Trachea (tissue), 1 donor: ENCODE measurements around a stretch of chr18.

DNA sequence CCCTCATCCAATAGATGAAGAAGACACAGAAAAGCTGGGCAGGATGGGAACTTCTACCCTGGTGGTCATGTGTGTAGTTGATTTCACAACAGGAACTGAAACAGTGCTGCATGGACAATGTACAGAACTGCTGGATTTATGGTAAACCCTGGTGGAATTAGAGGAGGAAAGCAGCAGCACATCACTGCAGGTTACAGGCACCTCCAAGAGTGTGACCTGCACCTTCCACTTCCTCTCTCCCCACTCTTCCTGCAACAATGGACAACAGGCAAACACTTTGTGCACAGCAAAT is 31.3 kb downstream of the FECH start:
- PRO-cap, result unidirectional peak, minus-strand start at position 237 of the sequence

DNA sequence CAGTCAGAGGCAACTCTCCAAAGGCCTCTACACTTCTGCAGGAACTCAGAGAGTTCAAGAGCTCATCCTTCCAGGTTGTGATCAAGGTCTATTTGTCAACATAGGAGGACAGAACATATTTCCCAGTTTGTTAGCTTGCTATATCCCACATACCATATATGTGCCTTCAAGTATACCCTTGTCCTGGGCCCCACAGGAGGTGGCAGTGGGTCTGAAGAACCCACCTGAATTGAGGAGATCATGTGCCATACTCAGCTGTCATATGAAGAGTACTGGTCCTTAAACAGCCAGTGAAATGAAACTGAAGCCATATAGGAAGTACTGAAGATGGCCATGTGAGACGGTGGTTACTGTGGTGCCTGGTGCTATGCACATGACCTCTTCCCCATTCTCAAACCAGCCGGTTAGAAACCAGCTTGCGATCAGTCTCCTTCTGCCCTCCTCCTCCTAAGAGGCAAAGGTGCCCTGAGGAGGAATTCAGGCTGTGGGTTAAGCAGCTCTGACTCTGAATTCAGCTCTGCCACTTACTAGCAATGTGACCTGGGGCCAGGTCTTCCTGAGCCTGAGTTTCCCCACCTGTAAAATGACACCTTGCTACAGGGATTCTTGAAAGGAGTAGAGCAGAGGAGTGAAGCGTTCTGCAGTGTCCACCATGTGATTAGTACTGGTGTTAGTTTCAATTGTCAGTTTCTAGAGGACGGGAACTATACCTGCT is 5.3 kb downstream of the FECH start:
- PRO-cap, result no peak

GRCh38 chr18:57662371-57662728 is 40.7 kb upstream of the NARS1 start:
- PRO-cap, result no peak

GRCh38 chr18:57712379-57713065 is 90.6 kb downstream of the ATP8B1 start:
- PRO-cap, result no peak

GRCh38 chr18:57775910-57776321 is 27.2 kb downstream of the ATP8B1 start:
- PRO-cap, result no peak

DNA sequence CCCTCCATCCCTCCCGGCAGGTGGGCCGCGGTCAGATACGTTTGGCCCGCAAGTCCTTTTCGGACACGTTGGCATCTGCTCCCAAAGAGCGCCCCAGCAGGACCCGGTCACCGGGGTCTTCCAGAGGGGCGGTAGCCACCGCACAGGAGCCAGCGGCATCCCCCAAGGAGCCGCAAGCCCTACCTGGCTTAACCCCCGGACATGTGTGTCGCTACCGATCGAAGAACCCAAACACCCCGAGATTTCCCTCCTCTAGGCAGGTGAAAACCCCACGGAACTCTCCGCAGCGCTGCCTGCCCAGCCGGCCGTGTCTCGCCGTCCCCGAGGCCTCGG is 670 bp downstream of the ATP8B1 start:
- PRO-cap, result no peak

GRCh38 chr18:58095143-58095680 is 51.2 kb downstream of the NEDD4L start:
- PRO-cap, result no peak

DNA sequence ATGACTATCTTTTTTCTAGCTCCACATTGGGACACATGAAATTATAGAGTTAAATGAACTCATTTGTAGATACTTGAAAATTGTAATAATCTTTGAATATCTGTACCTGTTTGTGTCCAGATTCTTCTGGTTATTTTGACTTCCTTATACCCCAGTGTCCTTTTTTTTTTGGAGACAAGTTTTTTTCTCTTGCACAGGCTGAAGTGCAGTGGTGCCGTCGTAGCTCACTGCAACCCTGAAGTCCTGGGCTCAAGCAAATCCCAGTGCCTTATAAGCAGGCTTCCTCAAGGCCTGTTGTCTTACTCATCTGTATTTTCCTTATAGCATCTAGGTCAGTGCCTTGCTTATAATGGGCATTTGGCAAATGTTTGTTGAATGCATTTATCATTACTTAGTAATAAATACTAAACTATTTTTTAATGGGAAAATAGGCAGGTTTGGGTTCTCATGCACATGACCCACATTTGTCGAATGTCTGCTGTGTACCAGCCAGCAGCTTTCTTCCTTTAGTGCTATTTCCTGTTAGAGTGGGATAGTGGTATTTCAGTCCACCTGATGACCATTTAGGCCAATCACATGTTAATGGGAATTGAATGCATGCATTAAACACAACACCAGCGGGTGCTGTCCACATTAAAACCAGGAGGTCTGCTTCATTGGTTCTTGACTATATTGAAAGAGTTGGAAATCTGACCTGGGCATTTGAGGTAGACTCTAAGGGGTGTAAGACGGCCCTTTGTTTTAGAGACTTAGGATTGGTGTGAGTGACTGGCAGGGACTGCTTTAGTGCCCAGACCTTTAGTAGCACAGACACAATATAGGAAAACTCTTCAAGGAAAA is 55.2 kb downstream of the NEDD4L start:
- PRO-cap, result no peak

DNA sequence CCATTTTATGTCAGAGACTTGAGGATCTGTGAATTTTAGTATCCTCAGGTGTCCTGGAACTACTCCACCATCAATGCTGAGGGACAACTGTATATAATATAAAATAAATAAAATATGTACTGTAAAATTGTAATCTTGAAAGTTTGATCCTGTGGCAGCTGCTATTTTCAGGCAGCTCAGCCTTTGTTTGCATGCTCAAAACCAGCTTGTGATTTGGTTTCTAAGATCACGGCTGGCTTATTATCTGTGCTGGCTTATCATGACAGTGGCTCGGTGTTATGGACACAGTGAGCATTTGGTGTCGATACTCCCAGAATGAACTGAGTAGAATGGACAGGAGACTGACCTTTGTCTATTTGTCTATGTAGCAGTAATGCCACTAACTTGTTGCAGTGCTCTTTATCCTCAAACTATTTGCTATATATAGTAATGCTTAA is 58.8 kb downstream of the NEDD4L start:
- PRO-cap, result no peak

DNA sequence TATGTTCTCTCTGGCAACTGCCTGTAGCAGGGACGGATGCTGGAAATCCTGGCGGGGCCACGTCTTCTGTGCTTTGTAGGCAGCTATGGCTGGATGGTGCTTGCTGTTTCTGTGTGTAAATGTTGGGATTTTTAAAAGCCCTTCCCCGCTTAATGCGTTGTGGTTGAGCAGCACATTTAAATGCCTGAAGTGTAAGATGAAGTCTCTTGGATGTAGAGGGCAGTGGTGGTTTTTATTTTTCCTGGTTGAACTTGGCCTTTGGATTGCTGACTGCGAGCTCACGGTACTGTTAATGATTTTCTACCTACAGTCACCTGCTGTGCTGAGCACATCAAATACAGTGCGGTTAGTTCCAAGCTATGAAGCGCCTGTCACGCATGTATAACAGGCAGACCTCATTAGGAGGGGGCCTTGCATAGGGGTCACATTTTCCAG is 84.6 kb downstream of the NEDD4L start:
- PRO-cap, result no peak

GRCh38 chr18:58223567-58224729 is 179.9 kb downstream of the NEDD4L start:
- PRO-cap, result unidirectional peak, minus-strand start at chr18:58223766; unidirectional peak, minus-strand start at chr18:58224174

DNA sequence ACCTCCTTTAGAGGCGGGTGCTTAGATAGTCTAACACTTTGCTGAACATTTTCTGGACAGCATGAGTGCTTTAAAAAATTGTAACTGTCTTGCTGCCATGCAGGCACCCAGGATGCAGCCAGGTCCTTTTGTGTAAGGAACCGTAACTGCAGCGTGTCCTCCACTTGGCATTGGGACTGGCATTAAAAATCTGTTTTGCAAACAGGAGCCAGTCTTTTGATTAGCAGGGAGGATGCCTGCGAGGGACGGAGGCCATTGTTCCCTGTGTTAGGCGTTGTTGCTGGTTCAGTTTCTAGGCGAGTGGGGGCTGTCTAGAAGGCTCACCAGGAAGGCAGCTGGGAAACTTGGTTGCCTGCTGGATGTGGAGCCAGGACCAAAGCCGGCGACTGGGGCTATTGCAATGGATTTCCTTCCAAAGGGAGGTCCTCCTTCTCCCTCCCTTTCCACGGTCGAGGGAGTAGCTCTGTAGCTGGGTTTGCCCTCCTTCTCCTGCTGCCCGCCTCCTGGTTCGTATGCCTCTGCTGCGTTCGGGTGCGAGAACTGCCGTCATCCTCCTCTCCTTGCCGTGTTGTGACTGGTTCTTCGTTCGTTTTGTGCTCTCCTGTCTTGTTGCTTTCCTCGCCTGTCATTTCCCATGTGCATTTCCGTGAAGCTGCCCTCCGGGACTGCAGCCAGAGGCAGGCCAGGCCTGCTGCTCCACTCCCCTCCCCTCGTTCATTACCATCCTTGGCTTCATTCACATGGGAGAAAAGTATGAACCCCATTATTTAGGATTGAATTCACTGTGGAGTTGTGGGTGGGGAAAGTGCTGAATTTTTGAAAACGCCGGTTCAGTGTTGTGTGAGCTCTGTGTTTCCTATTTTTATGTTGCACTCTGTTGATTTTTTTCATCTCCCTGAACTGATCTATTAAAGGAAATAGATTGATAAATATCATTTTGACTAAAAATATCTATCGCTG is 203.4 kb downstream of the NEDD4L start:
- PRO-cap, result unidirectional peak, minus-strand start at position 565 of the sequence

DNA sequence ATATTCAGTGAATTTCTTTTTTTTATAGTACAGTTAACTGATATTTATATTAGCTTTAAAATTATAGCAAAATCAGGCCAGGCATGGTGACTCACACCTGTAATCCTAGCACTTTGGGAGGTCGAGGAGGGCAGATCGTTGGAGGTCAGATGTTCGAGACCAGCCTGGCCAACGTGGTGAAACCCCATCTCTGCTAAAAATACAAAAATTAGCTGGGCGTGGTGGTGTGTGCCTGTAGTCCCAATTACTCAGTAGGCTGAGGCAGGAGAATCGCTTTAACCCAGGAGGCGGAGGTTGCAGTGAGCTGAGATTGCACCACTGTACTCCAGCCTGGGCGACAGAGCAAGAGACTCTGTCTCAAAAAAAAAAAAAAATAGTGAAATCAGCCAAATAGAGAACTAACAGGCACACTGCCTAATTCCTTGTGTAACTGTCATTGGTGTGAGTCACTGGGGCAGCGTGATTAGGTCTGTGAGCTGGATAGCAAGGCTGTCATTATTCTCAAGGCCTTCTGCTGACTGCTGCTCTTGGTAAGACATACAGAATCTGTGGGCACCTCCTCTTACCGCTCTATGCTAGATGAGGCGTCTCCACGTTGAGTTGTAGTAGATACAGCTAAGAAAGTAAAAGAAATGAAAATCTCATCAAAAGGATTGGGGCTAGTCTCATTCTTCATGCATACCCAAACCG is 270.2 kb downstream of the NEDD4L start:
- PRO-cap, result unidirectional peak, plus-strand start at position 495 of the sequence

DNA sequence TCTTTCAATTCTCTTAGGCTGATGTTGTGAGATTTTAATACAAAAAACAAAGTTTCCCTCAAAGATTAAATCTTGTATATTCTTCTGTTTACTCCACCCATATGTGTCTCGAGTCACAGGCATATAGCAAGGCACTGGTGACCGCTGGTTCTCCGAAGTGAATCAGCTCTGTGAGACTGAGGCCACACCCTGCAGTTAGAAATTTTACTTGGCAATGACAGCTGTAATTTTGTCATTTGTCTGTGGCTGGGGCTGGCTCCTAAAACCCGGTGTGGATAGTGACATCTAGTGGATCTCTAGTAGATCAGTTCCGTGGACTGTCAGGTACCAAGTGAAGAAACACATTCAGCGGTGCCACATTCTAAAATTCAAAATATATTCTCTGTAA is 277.9 kb downstream of the NEDD4L start:
- PRO-cap, result bidirectional peak, plus-strand start at position 235 of the sequence, minus-strand start at position 159 of the sequence

GRCh38 chr18:58388308-58389365 is 240.3 kb downstream of the ALPK2 start:
- PRO-cap, result no peak

DNA sequence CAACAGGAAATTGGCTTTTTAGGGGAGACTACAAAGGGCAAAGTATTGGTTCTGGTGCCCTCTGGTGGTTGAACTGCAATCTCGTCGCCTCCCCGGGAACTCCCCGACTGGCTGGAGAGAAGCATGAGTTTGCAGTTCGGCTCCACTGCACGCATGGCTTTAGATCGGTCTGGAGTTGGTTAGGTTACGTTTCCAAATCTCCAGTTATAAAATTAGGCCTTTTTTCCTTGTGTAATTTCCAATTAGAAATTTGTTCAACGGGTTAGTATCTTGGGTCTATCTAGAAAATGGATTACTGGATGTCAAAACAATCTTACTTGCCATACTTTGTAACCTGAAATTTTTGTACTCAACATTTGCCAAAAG is 135.0 kb downstream of the ALPK2 start:
- PRO-cap, result no peak

DNA sequence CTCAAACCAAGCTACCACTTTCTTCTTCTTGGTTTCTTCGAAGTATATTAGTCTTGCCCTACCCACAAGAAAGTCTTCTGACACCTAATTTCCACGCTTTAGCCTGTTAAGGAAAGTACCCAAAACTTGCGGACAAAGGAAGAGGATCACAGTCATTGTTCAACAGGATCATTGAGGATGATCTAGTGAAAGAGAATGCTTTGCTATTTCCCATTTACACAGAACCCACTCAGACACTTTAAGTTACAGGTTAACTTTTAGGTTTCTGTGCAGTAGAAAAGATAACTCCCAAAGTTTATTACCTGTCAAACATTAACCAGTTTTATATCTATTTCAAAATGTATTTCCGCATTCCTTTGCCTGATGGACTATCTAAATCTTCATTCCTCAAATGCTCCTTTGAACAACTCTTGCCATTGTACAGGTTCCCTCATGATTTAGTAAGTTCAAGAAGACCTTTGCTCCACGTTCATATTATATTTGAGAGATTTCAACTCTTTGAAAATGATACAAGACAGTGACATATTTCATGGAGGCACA is 102.1 kb downstream of the ALPK2 start:
- PRO-cap, result no peak

DNA sequence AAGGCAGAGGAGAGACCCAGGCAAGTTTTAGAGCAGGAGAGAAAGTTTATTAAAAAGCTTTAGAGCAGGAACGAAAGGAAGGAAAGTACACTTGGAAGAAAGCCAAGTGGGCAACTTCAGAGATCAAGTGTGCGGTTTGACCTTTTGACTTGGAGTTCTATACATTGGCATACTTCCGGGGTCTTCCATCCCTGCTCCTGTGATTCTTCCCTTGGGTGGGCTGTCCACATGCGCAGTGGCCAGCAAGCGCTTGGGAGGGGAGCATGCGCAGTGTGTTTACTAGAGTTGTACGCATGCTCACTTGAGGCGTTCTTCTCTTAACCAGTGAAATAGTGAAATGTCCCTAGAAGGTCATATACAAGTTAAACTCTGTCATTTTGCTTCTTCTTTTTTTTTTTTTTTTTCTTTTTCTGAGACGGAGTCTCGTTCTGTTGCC is 56.9 kb upstream of the ZNF532 start:
- PRO-cap, result no peak

DNA sequence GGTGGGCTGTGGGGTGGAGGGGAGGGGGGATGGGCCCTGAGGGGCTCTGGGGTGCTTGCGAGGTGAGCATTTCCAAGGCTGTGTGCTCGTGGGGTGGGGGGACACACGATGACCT is 250 bp upstream of the ZNF532 start:
- PRO-cap, result no peak

- PRO-cap, result no peak
Measured at GRCh38 chr18:58942352-58942963, 77.8 kb downstream of the ZNF532 start.